Suprapubic skin (tissue), 4 donors: ENCODE measurements around a stretch of chr10.

GRCh38 chr10:59792253-59792826 is 39.1 kb upstream of the MRLN start:
- PRO-cap = no peak
- RAMPAGE, long total RNA, 4 experiments = no peak in any of the 4 experiments

DNA sequence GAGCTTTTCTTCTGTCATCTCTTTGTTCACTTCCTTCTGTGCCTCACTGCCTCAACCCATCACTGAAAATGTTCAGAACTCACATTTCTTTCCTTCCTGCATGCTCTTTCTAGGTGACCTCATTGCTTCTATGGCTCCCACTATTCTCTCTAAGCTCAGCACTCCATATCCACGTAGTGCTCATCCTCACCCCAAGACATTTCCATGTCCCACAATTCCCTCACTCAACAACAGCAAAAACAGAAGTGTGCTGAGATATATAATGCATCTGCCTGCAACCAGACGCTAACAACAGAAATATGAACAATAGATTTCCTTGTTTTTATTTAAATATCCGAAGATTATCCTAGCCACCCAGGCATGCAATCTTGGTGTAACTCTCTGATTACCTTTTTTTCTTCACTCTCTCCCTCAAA is 104.1 kb downstream of the ANK3 start:
- PRO-cap = no peak
- RAMPAGE, long total RNA, 4 experiments = start-site peak on the minus strand in 1 of 4 experiments, centred at position 257 of the sequence, 65 reads per replicate

DNA sequence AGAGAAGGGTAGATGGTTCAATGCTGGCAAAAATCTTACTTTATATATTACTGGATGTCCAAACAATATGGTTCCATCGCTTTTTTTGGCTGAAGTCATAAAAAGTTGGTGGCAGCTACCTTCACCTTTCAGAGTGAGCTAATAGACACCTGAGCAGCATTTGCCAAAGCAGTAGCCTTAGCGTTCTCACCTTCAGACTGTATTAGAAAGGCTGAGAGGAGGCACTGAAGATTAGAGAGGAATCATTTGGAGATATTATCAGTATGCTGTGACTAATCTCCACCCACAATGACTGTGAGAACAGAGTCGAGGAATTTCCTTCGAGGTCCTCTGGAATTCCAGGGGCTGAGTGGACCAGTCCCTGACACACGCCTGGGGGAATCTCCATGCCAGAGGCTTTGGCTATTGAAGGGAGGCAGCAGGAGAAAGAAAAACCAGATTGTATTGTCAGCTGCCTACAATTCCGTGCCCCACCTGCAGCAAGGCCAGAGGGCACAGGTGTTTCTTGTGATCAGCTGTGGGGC is 25.0 kb upstream of the ANK3 start:
- PRO-cap = no peak
- RAMPAGE, long total RNA, 4 experiments = no peak in any of the 4 experiments

GRCh38 chr10:61397748-61398123 is 55.4 kb downstream of the TMEM26 start:
- PRO-cap = no peak
- RAMPAGE, long total RNA, 4 experiments = no peak in any of the 4 experiments

- PRO-cap = no peak
- RAMPAGE, long total RNA, 4 experiments = no peak in any of the 4 experiments
These were observed 41.2 kb upstream of the CABCOCO1 start for GRCh38 chr10:61621529-61621940.

DNA sequence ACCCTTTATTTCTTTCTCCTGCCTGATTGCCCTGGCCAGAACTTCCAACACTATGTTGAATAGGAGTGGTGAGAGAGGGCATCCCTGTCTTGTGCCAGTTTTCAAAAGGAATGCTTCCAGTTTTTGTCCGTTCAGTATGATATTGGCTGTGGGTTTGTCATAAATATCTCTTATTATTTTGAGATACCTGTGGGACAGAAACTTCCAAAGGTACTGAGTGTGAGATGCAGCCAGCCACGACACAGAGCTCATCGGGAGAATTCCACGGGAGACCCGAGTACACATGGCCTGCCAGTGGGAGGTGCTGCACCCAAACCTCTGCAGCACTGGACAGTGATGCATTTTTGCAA is 77.3 kb downstream of the ARID5B start:
- PRO-cap = no peak
- RAMPAGE, long total RNA, 4 experiments = no peak in any of the 4 experiments

DNA sequence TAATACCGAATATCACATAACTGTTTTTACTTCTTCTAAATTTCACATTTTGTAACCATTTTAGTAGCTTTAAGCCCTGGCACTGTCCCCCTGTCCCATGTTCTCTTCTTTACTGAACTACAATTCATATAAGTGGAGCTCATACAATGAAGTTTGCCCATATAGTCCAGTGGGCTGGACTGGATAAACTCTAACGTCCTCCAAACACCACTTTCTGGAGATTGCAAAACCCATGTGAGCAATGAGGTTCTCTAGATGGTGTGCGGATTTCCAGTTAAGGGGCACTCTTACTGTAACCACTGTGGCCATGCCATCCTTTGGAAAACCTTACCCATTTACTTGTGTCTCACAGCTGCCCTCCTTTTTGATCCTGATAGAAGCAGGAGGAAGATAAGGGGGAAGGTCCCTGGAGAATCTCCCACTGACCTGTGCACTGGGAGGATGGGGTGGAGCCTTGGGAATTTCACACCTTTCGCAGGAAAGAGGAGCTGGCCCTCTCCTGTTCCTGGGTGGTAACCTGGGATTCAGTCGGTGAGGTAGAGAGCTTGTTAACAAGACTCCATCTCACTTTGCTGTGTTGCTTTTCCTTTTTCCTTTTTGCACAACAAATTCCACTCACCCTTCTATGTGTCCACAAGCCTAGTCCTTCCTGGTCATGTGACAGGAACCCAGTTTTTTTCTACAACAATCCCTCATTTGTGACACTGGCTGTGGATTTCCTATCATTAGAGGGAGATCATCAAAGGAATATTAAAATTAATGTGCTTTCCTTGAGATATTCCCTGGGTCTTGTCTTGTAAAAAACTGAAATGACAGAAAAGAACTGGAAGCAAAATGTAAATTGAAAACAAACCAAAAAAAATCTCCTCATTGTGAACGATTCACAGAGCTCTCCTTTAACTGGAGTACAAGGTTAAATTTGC is 120.7 kb downstream of the ARID5B start:
- PRO-cap = no peak
- RAMPAGE, long total RNA, 4 experiments = no peak in any of the 4 experiments

DNA sequence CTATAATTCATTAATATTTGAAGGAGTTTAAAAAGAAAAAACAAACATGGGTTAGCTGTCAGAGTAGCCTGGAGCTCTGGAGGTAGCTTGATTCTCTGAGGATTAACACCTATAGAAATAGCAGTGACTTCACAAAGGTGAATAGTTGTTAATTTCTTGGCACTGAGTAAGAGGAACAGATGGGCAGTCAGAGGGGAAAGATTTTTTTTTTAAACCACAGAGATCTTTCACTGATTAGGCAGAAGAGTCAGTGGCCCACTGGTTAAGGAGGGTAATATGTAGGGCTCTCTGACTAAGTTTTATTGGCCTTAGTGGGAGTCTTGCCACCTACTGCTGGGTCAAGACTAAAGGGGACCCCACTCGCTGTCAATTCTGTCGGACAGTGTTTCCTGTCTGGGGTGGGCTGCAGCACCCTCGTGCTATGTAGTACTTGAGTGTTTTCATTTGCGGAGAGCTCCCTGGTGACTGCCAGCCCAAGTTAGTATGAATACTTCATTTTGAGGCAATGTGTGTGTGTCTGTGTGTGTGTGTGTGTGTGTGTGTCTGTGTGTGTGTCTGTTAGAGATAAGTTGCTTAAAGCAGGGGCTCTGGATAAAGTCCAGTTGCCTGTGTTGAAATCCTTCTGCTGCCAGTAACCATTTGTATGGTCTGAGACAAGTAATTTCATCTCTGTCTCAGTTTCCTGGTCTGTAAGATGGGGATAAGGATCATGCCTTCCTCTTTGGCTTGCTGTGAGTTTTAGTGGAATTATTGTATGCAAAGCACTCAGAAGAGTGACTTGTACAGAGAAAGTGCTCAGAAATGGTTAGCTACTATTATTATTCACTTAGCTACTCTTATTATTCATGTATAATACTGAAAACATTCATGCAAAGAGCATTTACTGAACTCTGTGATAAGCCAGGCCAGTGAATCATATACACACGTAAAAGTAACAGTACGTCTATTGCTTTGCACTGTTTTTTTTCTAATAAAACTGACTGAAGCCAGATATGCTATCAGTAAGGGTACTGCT is 145.3 kb downstream of the ARID5B start:
- PRO-cap = no peak
- RAMPAGE, long total RNA, 4 experiments = no peak in any of the 4 experiments

GRCh38 chr10:62763209-62763550 is 41.3 kb upstream of the ADO start:
- PRO-cap = no peak
- RAMPAGE, long total RNA, 4 experiments = no peak in any of the 4 experiments

GRCh38 chr10:62817816-62818437 is 1.8 kb upstream of the EGR2 start:
- PRO-cap = no peak
- RAMPAGE, long total RNA, 4 experiments = no peak in any of the 4 experiments

DNA sequence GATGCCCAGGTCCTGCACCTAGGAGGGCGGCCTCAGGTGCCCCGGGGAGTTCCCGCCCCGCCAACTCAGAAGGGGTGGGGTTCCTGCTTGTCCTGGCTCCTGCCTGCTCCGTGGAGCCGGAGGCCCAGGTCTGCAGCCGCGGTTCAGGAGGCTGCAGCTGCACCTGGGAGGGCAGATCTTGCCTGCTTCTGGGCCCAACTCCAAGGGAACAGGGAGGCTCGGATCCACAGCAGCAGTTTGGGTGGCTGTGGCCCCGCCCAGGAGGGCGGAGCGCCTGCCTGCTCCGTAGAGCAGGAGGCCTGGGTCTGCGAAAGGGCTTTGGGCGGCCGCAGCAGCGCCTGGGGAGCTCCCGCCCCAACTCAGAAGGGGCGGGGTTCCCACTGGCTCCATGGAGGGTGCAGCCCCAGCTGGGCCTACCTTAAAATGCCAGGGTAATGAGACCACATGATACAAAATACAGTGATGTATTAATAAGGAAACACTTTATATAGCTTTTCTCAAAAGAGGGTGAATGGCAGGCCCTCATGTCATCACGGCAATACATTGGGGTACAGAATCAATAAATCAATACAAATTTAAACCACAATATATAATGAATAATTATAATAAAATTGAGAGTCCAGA is 108.3 kb upstream of the EGR2 start:
- PRO-cap = no peak
- RAMPAGE, long total RNA, 4 experiments = no peak in any of the 4 experiments

- PRO-cap = no peak
- RAMPAGE, long total RNA, 4 experiments = no peak in any of the 4 experiments
These were observed 26.9 kb upstream of the NRBF2 start for GRCh38 chr10:63106211-63106707.

DNA sequence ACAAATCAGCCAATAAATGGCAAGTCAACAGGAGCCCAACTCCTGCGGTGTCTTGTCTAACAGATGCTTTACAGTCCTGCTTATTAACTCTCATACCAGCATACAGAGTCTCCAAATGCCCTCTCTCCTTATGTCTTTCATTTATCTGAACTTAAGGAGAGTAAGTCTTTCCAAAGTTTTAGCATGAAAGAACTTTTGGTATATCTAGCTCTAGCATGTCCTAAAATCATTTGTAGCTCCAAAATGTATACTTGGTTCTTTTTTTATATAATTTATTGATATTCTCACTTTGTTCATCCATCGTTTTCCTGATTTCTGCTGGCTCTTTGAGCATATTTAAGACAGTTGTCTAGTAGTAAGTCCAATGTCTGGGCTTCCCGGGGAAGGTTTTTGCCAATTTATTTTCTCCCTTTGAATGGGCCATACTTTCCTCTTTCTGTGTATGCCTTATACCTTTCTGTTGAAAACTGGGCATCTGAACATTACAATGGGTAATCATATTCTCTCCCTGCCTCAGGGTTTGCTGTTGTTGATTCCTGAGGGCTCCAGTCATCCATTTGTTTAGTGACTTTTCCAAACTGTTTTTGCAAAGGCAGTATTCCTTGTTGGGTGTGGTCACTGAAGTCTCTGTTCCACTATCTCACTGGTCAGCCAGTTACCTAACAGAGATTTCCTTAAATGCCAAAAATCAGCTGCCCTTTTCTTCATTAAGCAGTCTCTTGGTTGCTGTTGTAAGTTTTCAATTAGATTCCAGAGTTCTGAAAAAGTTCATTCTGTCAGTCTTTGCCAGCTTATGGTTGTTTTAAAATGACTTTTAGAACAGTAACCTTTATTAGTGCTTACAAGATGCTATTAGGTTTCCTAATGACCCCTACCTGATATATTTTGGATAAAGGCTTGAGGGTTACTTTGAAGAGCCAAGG is 37.0 kb downstream of the NRBF2 start:
- PRO-cap = no peak
- RAMPAGE, long total RNA, 4 experiments = no peak in any of the 4 experiments

GRCh38 chr10:63188968-63189690 is 56.0 kb downstream of the NRBF2 start:
- PRO-cap = no peak
- RAMPAGE, long total RNA, 4 experiments = no peak in any of the 4 experiments

- PRO-cap = no peak
- RAMPAGE, long total RNA, 4 experiments = no peak in any of the 4 experiments
These were observed 64.2 kb downstream of the NRBF2 start for GRCh38 chr10:63197309-63197709.

GRCh38 chr10:63201344-63201704 is 68.2 kb downstream of the NRBF2 start:
- PRO-cap = no peak
- RAMPAGE, long total RNA, 4 experiments = no peak in any of the 4 experiments

DNA sequence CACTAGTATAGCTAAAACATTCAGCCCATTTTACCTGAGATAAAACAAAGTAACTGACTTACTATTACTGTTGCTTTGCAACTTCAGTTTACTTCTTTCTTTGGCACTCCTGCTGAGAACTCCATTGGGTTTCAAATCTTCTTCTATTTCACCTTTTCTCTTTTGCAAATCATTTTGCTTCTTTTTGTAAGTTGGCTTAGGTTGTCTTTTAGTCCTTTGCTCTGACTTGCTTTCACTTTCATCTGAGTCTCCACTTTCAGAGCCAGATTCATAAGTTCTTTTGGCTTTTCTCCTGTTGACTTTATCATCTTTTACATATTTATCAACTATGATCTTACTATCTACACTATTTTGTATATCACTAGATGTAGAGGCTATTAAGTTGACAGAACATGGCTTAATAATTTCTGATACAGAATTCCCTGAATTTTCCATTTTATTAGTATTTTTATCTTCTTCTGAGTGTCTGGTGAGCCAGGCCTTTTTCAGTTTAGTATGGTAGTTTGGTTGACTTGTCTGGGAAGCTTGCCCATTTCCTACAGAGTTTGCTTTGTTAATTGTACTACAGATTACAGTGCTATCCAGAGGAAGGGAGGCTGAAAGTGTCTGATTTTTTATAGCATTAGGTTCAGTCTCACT is 73.5 kb downstream of the NRBF2 start:
- PRO-cap = no peak
- RAMPAGE, long total RNA, 4 experiments = no peak in any of the 4 experiments

- PRO-cap = no peak
- RAMPAGE, long total RNA, 4 experiments = start-site peak on the minus strand in 1 of 4 experiments, at chr10:63437054-63437231 at its widest, 5 reads per replicate
These were observed 28.8 kb downstream of the JMJD1C start for GRCh38 chr10:63436874-63437397.

DNA sequence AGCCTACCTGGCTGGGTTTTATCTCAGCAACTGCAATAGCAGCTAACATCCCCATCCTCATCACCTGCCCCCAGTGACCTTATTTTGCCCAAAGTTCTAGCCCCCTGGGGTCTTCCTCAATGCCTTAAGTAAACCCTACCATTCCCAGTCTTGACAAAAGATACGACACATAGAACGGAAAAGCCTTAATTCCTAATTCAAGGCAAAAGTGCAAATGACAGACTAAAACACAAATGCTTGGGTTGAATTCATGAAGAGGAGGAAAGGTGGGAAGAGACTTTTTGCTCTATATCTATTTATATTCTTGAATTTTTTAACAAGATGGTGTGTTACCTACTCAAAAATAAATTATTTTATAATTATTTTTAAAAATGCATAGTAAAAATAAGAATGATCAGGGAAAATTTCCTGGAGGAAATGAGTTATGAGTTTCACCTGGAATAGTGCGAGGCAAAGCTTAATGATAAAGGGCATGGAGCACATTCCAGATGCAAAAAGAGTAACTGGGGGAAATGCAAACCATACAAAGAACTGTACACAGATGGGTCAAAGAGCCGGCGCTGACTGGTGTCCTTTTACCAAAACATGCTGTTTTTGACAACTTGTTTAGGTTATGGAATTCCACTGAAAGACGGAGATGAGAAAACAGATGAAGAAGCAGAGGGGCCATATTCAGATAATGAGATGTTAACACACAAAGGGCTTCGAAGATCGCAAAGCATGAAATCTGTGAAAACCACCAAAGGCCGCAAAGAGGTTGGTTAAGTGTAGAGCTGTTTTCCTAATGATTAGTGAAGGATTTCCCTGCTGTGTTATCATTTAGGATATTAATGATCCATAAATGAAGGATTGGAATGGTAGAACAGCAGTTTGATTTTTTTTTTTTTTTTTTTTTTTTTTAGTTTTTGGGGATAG is 98.1 kb downstream of the REEP3 start:
- PRO-cap = no peak
- RAMPAGE, long total RNA, 4 experiments = no peak in any of the 4 experiments

- PRO-cap = no peak
- RAMPAGE, long total RNA, 4 experiments = no peak in any of the 4 experiments
These were observed 107.4 kb downstream of the REEP3 start for GRCh38 chr10:63628502-63629078.